AG10803 (cell line): ENCODE data around the genes VSIG8, PIGM and ITLN2.

DNA sequence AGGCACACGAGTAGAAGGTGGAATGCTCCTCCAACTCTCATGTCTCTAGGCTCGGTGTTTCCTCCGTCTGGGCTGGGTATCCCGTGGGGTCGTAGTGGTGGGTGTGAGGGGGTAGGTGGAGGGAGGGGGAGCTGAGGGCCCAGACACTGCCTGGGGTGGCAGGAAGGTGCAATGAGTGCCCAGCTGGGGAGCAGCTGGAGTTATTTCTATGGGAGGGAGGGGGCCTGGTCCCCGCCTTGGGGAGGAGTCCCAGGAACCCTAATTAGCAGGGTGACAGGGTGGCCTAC, at the start of gene VSIG8:
VSIG8 (minus strand) TSS at position 177 of the 287 bp plus-strand sequence.
- RRBS, result no CpG with 5 or more reads among the region's 6 CpGs

DNA sequence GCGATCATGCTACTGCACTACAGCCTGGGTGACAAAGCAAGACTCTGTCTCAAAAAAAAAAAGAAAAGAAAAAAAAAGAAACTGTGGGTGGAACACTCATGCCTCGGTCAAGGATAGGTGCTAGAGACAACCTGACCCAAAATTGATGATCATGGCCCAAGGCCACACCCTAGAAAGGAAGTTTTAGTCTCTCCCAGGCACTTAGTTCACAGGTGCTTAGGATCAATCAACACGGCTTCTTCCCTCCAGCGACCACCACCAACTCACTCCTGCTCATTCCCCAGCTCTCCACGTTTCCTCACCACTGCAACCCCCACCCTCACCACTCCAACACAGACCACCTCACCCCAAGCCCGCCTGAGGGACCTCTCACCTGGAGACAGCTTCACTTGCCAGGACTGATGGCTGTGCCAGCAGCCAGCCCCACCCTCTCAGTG, 7.9 kb downstream of the TAGLN2 start:
- RRBS, result no CpG with 5 or more reads among the region's 6 CpGs

DNA sequence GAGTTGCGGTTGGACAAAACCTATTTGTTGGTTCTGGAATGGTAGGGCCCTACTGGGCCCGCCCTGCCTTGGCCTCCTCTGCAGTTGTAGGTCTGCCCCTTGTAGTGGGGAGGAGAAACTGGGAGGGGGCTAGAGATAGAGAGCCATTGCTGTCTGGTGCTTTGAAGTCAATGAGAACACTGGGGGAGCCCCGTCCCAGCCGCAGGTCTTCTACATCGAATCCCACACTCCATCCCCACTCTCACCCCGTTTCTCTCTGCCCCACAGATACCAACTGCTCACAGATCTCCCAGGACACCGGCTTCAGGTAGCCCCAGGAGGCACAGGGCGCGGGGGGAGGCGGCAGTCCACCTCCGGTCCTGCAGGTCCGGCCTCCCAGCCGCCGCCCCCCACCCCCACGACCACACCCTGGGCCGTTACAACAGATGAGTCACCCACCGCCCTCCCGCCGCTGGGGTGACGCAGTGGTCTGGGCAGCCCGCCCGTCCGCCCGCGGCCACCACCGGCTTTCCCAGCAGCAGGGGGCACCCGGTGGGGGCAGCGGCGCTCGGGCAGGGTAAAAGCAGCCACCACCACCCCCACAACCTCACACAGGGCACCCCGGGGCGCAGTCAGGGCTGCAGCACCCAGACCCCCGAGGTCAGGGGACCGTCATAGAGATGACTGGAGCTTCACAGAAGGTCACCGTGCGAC, 949 bp downstream of the TAGLN2 start:
- RRBS, result 3% methylated on average over 10 of the region's 36 CpGs

DNA sequence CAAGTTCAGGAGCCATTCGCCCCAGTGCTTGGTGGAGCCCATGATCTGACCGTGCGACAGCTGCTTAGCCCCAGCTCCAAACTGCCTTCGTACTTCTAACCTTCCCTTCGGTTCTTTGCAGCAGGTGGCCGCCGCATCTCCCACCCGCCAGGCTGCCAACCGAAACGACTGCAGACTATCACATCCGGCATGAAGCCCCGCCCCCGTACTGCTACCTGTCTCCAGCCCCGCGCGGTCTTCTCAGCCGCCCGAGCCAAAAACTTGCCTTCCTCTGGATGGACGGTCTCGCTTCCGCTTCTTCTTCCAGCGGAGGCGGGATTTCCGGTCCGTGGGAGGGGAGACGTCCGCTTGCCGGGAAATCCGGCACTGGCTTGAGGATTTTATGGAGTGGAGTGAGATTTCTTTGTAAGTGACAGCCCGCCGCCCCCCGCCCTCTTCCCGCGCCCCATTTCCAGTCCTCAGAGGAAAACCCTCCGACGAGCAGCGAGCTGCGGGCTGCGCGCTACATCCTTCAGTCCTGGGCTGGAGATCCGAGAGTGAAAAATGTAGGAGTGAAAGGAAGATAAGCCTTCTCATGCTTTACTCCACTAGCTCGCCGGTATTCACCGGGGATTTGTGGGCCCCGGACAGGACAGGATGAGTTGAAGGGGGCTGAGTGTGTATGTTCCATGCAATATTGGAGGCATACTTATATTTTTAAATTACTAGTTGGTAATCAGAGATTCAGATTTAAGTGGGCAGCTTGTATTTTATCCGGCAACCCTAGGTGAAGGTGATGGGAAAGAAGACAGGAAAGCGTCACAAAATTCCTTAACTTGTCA, at the start of gene PIGM:
PIGM (minus strand) TSS at position 293 of the 821 bp plus-strand sequence.
- RRBS, result 0% methylated on average over 1 of the region's 47 CpGs

DNA sequence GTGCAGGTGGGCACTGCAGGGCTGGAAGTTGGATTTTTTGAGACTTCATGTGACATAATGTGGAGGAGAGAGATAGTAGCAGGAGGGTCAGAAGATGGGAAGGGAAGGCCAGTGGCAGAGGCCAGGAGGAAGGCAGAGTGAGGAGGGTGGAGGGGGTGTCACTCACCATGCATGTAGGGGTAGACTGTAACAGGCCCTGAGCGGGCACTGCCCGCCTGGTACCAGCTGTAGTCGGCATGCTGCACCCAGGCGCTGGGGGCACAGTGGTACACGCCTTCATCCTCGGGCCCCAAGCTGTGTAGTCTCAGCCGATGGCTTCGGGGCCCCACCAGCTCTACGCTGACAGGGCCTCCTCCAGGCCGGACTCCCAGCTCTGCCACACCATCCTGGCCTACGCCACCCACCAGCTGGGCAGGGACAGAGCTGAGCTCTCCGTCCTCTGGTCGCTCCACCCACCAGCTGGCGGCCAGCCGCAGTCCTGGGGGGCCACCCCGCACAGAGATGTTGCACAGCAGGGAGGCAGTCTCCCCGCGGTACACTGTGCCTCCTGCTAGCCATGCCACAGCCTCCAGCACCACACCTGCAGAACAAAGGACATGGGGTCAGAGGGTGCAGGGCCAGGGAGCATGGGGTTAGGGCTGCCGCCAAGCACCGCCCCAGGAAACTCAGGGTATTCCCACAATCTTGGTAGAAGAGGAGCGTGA, 6.2 kb downstream of the IGSF8 start:
- RRBS, result no CpG with 5 or more reads among the region's 21 CpGs

DNA sequence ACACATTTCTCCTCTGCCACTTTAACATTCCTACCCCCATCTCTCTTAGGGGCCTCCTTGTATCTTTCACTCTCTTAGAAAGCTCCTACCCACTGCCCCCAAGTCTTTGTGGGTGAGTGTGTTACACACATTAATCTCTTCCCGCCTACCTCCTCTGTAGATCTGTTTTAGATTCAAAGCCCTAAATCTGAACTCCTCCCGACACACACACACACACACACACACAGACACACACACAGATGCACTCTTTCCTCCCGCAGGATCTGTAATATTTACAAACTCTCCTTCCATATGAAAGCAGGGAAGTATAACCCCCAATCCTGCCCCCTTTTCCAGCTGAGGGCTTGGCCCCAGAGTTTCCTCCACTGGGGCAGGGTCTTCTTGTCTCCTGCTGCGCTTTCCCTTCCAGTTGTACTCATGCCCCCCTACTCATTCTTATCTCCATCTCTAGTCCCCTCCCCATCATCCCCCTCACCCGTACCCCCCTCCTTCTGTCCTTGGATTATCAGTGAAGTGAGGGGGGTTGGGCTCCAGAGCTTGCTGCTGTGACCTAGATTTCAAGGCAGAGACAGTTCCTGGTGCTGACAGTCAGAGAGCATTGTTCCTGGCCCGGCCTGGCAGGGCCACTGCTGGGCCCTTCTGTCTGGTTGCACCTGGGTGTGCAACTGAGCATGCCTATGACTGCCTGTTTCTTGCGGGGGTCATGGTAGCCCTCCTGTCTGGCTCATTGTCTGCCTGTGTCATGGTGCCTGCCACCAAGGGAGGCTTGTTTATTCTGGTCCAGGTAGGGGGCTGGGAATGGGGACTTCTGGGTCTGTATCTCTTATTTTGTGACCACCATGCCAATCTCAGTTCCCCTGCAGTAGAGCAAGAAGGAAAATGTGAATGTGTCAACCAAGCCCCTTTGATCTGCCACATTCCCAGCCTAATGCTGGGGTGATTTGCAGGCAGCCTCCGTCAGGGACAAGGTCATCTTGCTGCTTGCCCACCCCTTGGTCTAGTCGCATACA, 4.4 kb downstream of the PEA15 start:
- RRBS, result no CpG with 5 or more reads among the region's 9 CpGs

DNA sequence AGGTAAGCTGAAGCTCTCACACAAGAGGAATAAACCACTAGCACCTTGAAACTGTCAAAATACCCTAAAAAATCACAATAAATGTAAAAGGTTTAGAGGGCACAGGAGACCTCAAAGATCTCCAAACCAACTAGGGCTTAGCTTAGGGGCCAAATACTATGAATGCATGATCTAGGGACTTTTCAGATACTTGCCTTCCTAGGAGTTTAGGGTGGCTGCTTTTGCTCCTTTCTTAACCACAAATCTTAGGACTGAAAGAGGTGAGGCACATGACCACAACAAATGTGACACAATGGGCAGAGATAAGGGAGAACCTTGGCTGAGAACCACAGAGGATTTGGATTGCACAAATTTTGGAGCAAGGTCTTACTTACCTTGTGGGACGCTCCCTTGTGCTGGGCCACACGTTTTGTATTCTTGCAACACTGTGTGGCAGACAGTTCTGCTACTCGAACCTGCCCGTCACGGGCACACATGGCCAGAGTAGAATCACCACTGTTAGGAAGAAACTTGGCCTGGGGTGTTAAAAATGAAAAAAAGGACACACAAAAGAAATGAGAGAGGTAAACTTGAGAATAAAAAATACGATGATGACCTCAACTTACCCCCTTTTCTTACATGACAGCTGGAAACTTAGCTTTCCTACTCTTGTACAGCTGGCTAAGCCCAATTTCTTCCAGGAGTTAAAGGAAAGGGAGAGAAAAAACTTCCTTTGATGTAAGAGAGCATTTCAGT, 23.9 kb downstream of the DCAF8 start:
- RRBS, result no CpG with 5 or more reads among the region's 6 CpGs

- RRBS, result no CpG with 5 or more reads among the region's 5 CpGs
These were observed 2.4 kb upstream of the DCAF8 start for GRCh38 chr1:160264576-160265364.

GRCh38 chr1:160346956-160347290, 3.7 kb downstream of the NCSTN start:
- RRBS, result no CpG with 5 or more reads among the region's 4 CpGs

DNA sequence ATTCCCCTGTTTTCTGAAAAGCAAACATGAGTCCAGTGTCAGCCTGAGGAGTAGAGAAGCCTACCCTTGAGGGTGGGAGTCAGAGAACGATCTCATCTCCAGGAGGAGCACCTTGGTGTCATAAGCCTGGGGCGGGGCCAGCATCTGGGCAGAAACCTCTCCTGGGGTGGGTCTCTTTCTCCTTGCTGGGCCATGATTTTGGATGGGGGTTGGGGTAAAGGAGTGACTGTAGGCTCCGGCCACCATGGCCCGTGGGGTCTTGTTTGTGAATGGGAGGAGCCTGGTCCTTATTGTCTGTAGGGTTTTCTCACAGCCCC, 5.9 kb downstream of the VANGL2 start:
- RRBS, result no CpG with 5 or more reads among the region's 4 CpGs

DNA sequence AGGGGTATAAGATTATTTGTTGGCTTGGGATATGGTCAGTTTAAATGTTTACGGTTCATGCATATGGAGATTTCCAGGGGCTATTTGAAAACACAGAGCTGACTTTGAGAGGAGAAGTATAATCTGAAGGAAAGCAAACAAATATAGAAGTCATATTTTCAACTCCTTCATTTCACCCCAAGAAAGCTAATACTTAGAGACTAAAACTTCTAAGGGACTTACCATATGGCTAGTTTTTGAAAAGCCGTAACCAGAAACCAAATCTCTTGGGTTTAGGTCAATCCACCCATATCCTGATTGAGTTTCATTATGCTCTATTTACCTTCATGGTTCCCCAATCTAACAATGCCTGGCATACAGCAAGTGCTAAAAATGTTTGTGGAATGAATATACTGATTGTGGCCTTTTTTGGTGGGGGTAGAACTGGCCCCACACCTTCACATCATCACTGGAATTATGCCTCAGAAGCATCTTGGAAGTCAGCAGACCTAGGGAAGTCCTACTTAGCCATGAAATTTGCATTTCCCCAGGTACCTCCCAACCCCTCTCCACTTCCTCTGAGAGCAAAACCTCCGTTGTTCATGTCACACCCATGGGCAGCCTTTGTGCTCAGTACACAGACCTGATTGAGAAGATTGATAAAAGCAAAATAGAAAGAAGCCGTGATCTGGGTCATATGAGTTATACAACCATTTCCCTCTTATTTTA, 17.7 kb upstream of the SLAMF1 start:
- RRBS, result no CpG with 5 or more reads among the region's 4 CpGs

DNA sequence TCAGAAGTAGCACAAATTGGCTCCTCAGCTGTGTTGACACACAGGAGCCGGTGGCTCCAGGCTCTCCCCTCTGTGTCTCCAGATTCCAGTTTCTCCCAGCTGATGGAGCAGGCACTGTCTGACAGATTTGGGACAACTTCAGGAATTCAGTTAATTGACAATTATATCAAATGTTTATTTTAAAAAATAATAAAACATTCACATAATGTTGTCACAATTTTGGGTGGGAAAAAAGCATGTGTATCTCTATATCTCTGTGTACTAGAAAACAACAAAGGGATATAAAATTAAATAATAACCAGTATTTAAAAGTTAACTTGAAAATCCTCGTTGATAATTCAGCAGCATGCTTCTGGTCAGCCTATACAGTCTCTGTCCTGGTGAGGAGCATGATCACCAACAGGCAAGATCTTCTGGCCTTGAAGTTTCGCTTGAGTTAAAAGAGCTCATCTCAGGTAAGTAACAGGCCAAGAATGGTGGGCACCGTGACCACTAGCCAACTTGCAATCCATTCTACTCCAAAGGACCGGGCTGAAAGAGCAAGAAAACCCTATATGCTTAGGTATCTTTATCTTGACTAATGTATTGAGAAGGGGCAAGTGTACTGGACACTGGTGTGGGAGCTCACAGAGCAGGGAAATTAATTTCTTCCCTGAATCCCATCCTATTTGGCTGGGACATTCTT, 31.9 kb upstream of the SLAMF1 start:
- RRBS, result no CpG with 5 or more reads among the region's 5 CpGs

- RRBS, result 31% methylated on average over 3 of the region's 14 CpGs
These were observed 6.1 kb upstream of the LY9 start for GRCh38 chr1:160789659-160790543.

DNA sequence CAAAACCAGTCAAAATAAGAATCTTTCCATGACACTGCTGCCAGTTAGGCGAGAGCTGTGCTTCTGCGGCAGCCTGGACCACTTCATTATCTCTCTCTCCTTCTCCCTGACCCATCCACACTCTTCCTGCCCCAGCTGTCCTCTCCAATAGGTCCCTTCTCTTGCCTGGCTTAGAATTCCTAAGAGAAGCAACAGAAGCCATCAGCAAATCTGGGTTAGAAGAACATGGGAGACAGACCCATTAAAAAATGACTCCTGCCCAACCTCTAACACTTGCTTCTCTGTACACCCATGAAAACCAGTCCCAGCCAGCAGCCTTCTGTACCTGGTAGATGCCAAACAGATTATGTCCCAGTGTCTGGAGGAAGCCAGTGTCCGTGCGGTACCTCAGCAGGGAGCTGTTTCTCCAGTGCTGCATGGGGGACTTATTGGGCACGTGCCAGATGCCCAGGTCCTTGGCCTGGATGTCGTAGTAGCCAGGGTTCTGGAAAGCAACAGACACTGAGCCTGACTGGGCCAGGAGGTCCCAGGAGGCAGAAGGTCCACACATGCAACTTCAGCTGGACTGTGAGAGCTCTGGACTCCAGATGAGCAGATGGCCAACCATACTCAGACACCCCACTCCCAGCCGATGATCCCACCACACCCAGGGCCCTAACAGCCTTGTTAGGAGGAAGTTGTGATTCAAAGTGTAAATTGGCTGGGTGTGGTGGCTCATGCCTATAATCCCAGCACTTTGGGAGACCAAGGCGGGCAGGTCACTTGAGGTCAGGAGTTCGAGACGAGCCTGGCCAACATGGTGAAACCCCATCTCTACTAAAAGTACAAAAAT, 3.9 kb downstream of the ITLN1 start:
- RRBS, result no CpG with 5 or more reads among the region's 10 CpGs

DNA sequence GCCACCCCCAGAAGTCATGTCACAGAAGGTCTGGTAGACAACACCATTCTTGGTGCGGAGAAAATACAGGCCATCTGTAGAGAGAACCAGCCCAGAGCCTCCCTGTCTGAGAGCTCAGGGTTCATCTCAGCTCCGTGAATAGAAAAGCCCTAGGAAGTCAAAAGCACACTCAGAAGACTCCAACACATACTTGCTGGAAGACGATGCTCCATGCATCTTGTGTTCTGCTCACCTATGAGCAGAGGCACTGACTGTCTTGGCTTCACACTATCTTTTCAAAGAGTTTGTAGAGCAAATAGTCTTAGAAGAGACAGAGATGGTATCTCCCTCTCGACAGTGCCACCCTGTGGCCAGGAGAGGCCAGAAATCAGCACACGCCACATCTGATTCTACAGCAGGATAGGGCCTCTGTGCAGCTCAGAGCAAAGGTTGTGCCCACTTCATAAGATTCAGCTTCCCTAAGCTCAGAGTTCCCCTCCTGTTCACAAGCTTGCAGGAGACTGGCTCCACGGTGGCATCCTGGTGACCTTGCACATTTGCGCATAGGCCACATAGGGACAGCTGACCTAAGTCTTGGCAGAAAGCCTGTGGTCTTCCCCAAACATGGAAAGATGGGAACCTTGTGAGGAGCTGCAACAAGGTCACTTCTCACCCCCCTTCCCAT, 3.3 kb downstream of the ITLN2 start:
- RRBS, result no CpG with 5 or more reads among the region's 7 CpGs

GRCh38 chr1:160954577-160955253, at the start of gene ITLN2:
Gene ITLN2, minus strand, starts transcription at chr1:160954809.
- RRBS, result no CpG with 5 or more reads among the region's 8 CpGs

DNA sequence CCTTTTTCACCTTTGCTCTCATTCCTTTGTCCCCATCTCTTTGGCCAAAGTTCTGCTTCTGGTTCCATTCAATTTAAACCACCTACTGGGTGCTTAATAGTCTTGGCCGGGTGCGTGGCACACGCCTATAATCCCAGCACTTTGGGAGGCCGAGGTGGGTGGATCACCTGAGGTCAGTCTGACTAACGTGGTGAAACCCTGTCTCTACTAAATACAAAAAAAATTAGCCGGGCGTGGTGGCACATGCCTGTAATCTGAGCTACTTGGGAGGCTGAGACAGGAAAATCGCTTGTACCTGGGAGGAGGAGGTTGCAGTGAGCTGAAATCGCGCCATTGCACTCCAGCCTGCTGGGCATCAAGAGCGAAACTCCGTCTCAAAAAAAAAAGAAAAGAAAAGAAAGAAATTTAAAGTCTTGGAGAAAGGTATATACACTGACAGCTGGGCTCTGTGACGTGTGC, 1.5 kb upstream of the F11R start:
- RRBS, result no CpG with 5 or more reads among the region's 13 CpGs

- RRBS, result no CpG with 5 or more reads among the region's 7 CpGs
These were observed 4.2 kb downstream of the ARHGAP30 start for GRCh38 chr1:161065462-161065848.

DNA sequence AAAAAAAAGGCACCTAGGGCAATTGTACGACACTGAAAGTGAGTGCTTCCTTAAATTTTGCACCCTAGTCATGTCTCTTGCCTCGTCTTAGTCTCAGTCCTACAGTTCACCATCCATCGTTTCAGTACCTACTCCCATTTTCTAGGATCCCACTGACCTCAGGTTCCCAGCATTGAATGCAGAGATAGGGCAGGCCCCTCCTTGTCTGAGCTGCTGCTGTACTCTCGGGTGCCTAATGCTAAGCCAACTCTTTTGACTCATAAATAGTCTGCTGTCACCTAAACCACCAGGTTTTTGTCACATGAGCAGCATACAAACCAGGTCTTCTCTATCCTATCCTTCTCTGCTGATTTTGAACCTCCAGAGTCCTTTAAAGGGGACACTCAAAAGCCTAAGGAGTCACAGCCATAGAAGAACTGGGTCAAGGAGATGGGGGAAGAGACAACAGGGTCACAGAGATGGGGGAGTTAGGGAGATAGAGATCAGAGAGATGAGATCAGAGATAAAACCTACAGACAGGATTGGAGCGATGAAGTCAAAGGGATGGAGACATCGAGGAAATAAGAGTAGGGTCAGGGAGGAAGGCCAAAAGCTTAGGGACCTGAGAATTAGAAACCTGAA, 2.9 kb downstream of the ARHGAP30 start:
- RRBS, result no CpG with 5 or more reads among the region's 6 CpGs

GRCh38 chr1:161121839-161122836, 4.2 kb downstream of the NIT1 start:
- RRBS, result no CpG with 5 or more reads among the region's 14 CpGs